Glomerular endothelial cell (primary cell): Measurements from ENCODE around the genes ETAA1 and GFPT1.

DNA sequence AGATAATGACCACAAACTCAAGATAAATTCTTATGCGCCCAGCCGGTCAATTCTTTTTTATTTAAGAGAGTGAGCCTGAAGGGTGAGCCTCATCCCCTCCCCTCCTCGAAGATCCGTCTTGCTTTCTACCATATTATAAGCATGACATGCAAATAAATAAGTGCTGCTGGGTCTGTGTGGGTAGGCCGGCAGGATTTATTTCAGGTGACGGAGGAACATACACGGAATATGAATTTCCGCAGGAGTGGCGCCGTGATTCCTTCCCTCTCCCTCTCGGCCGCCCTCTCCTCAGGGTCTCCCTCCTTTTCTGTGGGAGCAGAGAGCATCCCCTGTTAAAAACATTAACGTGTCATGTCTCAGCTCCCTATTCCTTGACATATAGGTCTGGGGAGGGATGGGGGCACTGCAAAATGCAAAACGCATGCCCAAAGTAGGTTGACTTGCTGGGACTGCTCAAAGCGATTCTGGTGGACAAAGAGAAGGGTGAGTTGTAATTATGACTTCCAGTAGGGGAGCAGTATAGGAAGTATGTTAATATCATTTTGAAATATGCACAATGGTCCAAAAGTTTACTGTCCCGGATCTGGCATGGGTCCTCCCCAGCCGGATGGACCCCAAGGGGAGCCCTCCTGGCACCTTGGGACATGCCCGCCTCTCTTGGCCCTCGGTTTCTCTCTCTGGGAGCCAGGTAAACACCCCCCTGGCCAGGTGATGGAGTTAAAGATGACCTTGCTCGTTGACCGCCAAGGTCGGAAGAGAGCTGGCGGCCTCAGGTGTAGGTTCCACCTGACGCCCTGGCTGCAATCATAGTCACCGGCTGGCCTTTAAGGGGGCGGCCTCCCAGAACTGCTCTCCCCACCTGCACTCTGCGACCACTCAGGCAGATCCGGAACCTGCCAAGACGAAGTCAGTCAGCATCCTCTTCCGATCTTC lies 147.9 kb downstream of the MEIS1 start:
- RAMPAGE, long total RNA, result no peak

- RAMPAGE, long total RNA, result no peak
Measured at GRCh38 chr2:67128525-67129182, 268.5 kb upstream of the ETAA1 start.

DNA sequence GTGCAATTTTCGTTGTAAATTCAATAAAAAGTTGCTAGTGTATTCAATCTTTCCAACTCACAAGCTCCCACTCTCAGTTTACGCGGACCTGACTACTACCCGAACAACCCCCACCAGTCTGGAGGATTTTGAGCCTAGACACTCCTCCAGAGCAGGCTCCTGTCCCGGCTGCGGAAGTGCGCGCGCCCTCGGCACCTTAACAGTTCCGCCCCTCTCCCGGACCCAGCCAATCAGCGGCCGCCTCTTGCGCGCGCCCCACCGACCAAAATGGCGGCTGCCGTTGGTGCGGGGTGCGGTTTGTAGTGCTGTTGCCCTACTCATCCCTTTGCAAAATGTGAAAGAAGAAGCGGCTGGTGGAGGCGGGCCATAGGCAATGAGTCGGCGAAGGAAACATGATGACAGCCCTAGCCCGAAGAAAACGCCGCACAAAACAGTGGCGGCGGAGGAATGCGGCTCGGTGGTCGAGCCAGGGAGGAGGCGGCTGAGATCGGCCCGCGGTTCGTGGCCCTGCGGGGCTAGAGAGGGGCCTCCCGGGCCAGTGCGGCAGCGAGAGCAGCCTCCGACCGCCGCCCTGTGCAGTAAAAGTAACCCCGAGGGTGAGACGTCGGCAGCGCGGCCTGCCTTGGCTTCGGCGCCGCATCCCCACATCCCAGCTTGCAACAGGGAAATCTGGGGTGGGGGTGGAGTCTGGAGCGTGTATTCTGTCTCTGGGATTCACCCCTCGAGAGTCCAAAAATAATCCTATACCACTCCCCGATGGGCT lies at the start of gene ETAA1:
ETAA1 (plus strand) TSS at position 258 of the 763 bp plus-strand sequence.
- RAMPAGE, long total RNA, result no peak

DNA sequence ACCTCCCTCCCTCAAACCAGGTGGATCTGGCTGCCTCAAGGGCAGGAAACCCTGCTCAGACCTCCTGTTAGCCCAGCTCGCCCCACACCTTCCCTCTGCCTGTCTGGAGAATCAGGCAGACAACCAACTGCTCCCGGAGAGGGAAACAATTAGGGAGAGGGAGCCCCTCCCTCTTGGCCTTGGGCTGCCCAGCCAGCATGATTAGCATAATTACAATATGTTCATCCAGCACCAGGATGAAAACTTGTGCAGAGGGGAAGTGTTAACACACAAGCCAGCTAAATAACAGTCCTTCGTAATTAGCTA lies 185.5 kb downstream of the C1D start:
- RAMPAGE, long total RNA, result no peak

- RAMPAGE, long total RNA, result no peak
Measured at GRCh38 chr2:68182972-68183747, 25.5 kb downstream of the PNO1 start.

- RAMPAGE, long total RNA, result no peak
Measured at GRCh38 chr2:68216337-68217333, 35.7 kb downstream of the PPP3R1 start.

- RAMPAGE, long total RNA, result no peak
Measured at GRCh38 chr2:68272459-68273038, 20.2 kb upstream of the PPP3R1 start.

DNA sequence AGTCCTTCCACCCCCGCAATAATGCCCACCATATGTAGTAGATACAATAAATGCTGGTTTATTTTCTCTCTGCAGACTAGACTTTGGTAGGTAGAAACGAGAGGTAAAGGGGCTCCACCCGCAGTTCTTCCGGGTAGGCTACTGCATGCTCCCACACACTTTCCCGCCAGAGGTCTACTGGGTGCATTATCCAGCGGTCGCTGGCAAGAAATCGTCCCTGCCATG lies 1.6 kb downstream of the CNRIP1 start:
- RAMPAGE, long total RNA, result no peak

- RAMPAGE, long total RNA, result no peak
Measured at GRCh38 chr2:68318512-68319301, 1.0 kb downstream of the CNRIP1 start.

DNA sequence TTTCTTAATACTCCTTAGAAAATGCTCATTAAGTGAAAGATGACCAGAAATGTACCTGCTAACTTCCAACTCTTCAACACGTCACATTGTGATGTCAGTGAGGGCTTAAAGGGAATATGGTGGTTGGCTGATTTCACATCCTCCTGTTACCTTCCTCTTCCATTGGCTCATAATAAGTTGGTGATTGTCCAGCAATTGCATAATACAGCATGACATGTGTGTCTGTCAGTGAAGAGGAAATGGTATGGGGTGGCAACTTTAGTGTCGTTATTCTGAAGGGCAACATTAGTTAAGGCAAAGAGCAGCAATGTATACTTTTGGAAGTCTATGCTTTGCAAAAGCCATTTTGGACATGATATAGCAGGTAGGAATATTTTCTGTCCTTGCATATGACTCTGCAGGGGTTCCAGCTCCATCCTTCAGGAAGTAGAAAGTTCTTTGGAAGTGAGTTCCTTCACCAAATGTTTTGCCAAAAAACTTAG lies 26.1 kb downstream of the PLEK start:
- RAMPAGE, long total RNA, result no peak

GRCh38 chr2:68514510-68515132 lies 47.2 kb downstream of the APLF start:
- RAMPAGE, long total RNA, result no peak

DNA sequence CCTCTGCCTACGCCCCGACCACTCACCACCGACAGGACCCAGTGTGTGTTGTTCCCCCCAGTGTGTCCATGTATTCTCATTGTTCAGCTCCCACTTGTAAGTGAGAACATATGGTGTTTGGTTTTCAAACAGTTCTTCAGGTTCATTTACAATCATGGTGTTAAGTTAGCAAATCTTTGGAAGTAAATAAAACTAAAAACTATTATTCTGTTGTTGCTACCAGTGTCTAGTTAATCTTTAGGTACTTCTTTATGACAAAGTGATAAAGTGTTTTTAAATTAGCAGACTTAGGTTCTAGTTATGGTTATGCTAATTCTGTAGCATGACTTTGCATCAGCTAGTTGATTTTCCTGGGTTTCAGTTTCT lies 84.6 kb upstream of the PROKR1 start:
- RAMPAGE, long total RNA, result no peak

DNA sequence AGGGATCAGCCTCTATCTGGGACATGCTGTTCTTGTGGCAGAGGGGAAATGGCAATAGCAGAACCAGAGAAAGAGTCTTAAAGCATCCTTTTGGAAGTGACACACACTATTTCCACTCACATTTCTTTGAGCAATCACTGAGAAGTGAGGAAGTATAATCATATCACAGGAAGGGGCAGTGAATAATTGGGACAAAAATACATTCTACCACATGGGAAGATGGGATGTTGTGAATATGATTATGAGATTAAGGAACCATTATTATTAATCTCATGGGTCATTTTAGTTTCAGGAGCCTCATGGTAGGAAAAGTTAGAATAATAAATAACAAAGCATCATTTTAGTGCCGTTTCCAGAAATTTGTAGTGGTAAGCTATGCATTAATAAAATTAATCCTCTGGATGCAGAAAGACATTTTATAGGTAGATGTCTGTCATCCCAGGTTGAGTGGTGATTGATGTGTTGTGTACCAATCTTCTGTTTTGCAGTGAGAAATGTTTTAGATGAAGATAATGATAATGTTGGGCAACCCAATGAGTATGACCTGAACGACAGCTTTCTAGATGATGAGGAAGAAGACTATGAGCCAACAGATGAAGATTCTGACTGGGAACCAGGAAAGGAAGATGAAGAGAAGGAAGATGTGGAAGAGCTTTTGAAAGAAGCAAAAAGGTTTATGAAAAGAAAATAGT lies 65.9 kb upstream of the PROKR1 start:
- RAMPAGE, long total RNA, result no peak

- RAMPAGE, long total RNA, result no peak
Measured at GRCh38 chr2:68988953-68989428, 14.6 kb downstream of the GKN1 start.

DNA sequence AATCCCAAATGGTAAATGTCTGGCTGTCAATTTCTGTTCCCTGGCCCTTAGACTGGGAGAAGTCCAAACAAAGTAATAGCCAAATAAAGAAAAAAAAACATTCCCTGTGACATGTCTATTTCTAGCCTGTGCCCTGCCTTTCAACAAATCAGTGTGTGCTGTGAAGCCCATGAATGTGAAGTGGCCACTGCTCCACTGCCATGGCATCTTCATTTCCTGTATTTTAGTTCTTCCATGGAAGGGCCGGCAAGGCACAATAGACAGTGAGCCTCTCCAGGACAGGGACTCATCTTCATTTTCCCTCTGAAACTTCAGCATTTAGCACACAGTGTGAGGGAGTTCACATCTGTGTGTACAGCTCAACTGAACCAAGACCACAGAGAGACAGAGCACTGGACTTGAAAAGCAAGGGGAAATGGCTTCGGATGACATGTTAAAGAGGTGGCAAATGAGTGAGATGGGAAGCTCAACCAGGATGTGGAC lies 140.0 kb downstream of the ANTXR1 start:
- RAMPAGE, long total RNA, result no peak

- RAMPAGE, long total RNA, result no peak
Measured at GRCh38 chr2:69253589-69254399, 133.2 kb downstream of the GFPT1 start.

DNA sequence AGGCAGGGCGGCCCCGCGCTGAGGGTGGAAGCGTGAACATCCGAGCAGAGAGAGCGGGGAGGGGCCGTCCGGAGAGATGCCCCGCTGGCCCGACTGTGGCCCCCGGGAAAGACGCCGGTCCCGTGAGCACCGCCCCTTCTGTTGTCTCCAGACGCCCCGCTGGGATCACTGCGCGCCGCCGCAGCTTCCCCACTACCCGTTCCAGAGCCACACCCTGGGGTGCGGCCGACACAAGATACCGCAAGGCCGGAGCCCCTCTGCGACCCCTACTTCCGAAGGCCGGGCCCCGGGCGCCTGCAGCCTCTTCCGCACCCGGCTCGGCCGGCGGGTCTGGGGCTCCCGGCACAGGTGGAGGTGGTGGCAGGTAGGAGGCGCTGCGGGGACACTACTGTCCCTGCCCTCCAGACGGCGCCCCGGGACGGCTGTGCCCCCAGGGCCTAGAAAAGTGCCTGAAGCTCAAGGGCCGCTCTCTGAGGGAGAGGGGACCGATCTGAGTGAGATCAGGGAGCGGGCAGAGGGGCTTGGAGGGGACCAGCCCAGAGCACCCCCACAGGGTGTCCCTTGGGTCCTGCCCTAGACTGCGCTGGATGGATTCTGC lies 80.2 kb downstream of the GFPT1 start:
- RAMPAGE, long total RNA, result no peak

- RAMPAGE, long total RNA, result start-site peak on the minus strand at chr2:69387205-69387250, 738 and 507 reads in 2 replicates
Measured at GRCh38 chr2:69386664-69387705, at the start of gene GFPT1. TSS of gene GFPT1 (minus strand) at chr2:69387227.

- RAMPAGE, long total RNA, result no peak
Measured at GRCh38 chr2:69582669-69583387, 60.7 kb downstream of the AAK1 start.

- RAMPAGE, long total RNA, result no peak
Measured at GRCh38 chr2:69734069-69734677, 7.8 kb upstream of the ANXA4 start.